Measurements from ENCODE around the gene CCDC28B.

DNA sequence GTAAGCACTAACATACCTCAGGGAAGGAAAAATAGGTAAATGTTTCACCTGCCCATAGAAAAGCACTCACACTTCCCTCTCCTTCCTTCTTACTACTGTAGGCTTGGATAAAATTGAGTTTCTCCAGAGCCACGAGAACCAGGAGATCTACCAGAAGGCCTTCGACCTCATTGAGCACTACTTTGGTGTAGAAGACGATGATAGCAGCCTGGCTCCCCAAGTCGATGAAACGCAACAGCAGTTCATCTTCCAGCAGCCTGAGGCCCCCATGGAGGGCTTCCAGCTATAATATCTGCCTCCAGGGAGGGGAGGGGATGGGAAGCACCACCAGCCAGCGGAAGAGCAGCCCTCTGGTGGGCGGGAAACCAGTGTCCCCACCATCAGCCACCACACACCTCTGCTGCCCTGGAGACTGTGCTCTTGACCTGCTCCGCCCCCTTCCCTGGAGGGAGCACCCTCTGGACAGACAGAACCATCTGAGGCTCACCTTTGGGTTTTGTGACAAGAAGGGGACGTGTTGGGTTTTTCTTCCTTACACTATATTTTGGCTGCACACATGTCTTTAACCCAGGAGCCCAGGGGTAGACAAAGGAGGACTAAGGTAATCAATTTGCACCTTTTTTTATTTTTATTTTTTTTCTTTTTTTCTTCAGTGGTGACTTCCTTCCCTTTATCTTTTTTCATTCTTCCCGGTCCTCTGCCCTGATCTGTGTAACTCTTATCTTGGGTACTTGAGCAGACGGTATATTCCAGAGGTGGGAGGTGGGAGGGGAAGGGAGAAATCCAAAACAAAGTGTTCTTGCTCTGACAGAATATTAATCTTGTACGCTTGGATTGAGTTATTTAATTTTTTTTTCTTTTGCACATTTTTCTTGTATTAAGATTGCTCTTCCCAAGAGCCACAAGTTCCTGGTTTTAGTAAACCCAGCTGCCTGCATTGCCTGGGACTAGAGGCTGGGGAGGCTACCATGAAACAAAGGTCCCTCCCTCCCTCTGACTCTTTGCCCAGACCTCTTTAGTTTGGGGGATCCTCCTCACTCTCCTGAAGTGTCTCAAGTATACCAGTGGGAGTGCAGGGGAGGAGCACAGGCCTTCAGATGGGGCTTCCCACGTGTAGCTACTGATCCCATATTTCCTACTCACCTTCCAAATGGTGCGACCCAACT lies 8.5 kb upstream of the TXLNA start:
- RRBS = no CpG with 5 or more reads among the region's 14 CpGs
CAGE:
- cytosol, long polyA plus RNA = no peak
- long polyA plus RNA = no peak
- nucleus, long polyA plus RNA = no peak

- RRBS = 11% methylated on average over 11 of the region's 28 CpGs
CAGE:
- cytosol, long polyA plus RNA = no peak
- long polyA plus RNA = no peak
- nucleus, long polyA plus RNA = no peak
Observed at GRCh38 chr1:32180328-32181118, 1.0 kb downstream of the TXLNA start.

- RRBS = no CpG with 5 or more reads among the region's 4 CpGs
CAGE:
- cytosol, long polyA plus RNA = no peak
- long polyA plus RNA = no peak
- nucleus, long polyA plus RNA = no peak
Observed at GRCh38 chr1:32198068-32198924, 2.1 kb upstream of the CCDC28B start.

DNA sequence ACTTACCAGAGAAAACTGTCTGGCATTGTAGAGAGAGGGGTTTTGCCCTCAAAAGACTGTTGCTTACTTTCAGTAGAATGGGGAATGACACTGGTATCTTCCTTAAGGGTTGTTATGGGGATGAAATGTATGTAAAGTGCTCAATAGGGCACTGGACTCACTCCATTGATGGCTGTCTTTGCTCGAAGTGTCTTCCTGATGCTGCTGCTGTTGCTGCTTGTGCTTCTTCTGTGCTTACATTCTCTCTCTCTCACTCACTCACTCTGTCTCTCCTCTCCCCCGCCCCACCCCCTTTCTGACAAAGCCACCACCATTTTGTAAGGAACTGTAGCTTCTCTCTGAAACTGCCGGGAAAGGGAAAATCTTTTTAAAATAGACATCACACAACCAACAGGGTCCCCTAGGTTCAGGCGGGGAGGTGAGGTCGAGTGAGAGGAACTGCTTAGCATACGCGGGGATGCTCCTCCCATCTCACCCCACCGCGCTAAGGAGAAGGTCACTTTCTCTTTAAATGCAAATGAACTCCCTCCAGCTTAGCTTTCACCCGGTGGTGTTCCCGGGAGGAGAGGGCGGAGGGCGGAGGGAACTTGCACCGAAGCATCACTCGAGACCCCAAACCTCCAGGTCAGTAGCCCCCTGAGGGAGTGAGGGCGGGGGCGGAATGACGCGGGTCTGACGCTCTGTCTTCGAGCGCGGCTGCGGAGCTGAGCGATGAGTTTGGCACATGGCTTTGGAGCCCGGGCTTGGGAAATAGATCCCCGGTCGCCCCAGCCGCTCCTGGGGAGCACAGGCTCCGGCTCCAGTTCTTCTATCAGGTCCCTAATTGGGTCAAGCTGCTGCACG lies at the start of gene CCDC28B:
Gene CCDC28B (plus strand): TSS at position 510 of the 843 bp plus-strand sequence.
- RRBS = no CpG with 5 or more reads among the region's 31 CpGs
CAGE:
- cytosol, long polyA plus RNA = start-site peak on the plus strand centred at position 546 of the sequence, 60 bp wide, 156 reads
- long polyA plus RNA = no peak
- nucleus, long polyA plus RNA = start-site peak on the plus strand centred at position 533 of the sequence, 59 bp wide, 72 reads

DNA sequence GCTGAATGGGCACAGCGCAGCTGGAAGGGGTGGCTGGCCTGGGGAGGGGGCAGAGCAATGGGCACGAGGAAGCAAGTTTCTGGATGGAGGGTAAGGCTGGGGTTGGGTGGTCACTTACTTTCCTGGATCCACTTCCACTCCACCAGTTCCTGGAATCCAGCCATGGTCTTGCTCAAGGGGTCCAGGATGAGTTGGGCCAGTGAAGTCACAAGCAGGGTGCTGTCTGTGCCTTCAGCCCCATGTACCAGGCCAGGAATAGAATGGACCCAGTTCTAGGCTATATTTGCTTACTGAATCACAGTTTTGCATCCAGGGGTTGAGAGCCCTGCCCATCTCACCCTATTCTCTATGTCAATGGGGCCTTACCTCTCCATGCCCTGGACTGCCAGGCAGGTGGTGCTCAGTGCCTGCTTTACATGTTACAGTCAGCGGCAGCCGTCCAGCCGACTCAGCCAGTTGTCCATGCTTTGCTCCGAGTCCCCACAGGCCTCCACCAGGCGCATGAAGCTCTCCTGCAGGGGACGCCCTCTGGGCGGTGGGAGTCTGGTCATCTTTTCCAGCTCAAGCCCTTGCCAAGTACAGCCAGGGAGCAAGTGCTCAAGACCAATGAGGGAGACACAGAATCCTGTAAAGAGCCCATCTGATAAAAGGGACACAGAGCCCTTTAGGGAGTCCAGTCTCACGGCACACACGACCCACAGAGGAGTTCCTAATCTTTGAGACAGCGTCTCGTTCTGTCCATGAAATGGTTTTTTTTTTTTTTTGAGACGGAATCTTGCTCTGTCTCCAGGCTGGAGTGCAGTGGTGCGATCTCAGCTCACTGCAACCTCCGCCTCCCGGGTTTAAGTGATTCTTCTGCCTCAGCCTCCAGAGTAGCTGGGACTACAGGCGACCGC lies 12.2 kb upstream of the FAM167B start:
- RRBS = no CpG with 5 or more reads among the region's 19 CpGs
CAGE:
- cytosol, long polyA plus RNA = no peak
- long polyA plus RNA = no peak
- nucleus, long polyA plus RNA = no peak

GRCh38 chr1:32257067-32257310 lies 5.9 kb downstream of the LCK start:
- RRBS = no CpG with 5 or more reads among the region's 3 CpGs
CAGE:
- cytosol, long polyA plus RNA = no peak
- long polyA plus RNA = no peak
- nucleus, long polyA plus RNA = no peak

- RRBS = 4% methylated on average over 11 of the region's 18 CpGs
CAGE:
- cytosol, long polyA plus RNA = no peak
- long polyA plus RNA = no peak
- nucleus, long polyA plus RNA = no peak
Observed at GRCh38 chr1:32335660-32335781, 512 bp downstream of the MARCKSL1 start.

DNA sequence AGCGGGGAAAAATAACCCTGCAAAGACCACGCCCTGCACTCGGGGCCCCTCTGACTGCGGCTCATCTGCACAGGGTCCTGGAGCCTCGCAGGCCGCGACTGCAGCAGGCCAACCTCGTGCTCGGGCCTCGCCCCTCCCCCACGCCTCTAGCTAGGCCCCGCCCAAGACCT lies 11.4 kb downstream of the FAM229A start:
- RRBS = no CpG with 5 or more reads among the region's 12 CpGs
CAGE:
- cytosol, long polyA plus RNA = no peak
- long polyA plus RNA = no peak
- nucleus, long polyA plus RNA = no peak

GRCh38 chr1:32373088-32373857 lies 10.9 kb downstream of the TSSK3 start:
- RRBS = no CpG with 5 or more reads among the region's 6 CpGs
CAGE:
- cytosol, long polyA plus RNA = no peak
- long polyA plus RNA = no peak
- nucleus, long polyA plus RNA = no peak

GRCh38 chr1:32736893-32737651 lies 4.6 kb upstream of the KIAA1522 start:
- RRBS = no CpG with 5 or more reads among the region's 4 CpGs
CAGE:
- cytosol, long polyA plus RNA = no peak
- long polyA plus RNA = no peak
- nucleus, long polyA plus RNA = no peak

DNA sequence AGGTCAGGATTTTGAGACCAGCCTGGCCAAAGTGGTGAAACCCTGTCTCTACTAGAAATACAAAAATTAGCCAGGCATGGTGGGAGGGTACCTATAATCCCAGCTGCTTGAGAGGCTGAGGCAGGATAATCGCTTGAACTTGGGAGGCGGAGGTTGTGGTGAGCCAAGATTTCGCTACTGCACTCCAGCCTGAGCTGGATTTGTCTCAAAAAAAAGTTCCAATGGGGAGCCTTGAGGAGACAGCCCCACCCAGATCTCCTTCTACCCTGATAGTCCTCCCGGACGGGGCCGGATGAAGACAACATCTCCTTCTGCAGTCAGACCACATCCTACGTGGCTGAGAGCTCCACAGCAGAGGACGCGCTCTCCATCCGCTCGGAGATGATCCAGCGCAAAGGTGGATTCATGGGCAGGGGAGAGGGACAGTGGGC lies 26.8 kb downstream of the KIAA1522 start:
- RRBS = no CpG with 5 or more reads among the region's 12 CpGs
CAGE:
- cytosol, long polyA plus RNA = no peak
- long polyA plus RNA = no peak
- nucleus, long polyA plus RNA = no peak

- RRBS = no CpG with 5 or more reads among the region's 12 CpGs
CAGE:
- cytosol, long polyA plus RNA = no peak
- long polyA plus RNA = no peak
- nucleus, long polyA plus RNA = no peak
Observed at GRCh38 chr1:32769312-32769831, 27.7 kb downstream of the KIAA1522 start.

DNA sequence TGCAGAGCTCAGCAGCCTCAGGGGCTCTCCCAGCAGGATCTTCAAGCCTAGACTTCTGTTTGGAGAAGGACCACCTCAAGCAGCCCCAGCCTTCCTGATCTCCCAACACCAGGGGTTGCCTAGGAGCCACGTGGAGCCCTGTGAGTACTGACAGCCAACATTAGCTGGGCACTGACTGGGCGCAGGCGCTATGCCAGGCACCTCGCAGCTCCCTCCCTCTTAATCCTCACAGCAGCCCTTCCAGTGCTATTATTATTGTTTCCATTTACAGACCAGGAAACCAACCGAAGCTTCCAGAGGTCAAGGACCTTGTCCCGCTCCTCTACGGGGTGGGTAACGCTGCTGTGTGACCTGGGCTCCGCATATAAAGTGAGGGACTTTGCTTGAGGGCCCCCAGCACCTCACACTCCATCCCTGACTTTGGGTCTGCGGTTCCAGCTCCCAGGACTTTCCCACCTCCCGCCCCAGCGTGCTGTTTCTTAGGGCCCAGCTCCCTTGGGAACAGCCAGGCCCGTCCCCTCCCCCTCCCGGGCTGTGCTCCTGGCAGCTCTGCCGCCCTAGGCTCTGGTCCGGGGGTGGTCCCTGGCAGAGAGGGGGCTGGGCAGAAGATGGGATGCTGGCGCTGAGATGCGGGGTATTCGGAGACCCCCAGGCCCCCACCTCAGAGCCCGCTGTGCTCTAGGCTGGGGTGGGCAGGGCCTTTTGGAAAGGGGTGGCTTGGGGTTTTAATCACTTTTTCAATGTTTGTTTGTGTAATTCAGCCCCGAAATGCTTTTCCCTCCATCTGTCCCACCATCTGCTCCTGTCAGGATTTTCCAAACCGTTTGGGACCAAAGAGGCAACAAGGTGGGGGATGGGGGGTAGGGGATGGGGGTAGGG lies 4.2 kb upstream of the HPCA start:
- RRBS = 43% methylated on average over 3 of the region's 22 CpGs
CAGE:
- cytosol, long polyA plus RNA = no peak
- long polyA plus RNA = no peak
- nucleus, long polyA plus RNA = no peak

- RRBS = 2% methylated on average over 29 of the region's 94 CpGs
CAGE:
- cytosol, long polyA plus RNA = start-site peak on the plus strand at chr1:32893406-32893559, 9 reads
- long polyA plus RNA = no peak
- nucleus, long polyA plus RNA = start-site peak on the plus strand at chr1:32893085-32893147, 25 reads
Observed at GRCh38 chr1:32892807-32893973, 6.9 kb downstream of the HPCA start.

DNA sequence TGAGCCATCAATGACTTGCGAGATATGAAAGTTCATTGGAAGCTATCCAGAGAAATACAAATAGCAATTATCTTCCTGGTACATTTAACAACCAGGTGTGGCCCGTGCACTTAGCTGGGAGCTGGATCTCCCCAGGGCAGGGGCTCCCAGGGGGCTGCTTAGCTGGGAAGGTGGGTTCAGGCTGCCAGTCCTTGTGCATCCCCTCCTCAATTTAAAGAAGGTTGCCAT lies 3.6 kb upstream of the TMEM54 start:
- RRBS = no CpG with 5 or more reads among the region's 2 CpGs
CAGE:
- cytosol, long polyA plus RNA = no peak
- long polyA plus RNA = no peak
- nucleus, long polyA plus RNA = no peak

- RRBS = no CpG with 5 or more reads among the region's 5 CpGs
CAGE:
- cytosol, long polyA plus RNA = no peak
- long polyA plus RNA = no peak
- nucleus, long polyA plus RNA = no peak
Observed at GRCh38 chr1:33010524-33010832, 26.2 kb downstream of the AK2 start.

DNA sequence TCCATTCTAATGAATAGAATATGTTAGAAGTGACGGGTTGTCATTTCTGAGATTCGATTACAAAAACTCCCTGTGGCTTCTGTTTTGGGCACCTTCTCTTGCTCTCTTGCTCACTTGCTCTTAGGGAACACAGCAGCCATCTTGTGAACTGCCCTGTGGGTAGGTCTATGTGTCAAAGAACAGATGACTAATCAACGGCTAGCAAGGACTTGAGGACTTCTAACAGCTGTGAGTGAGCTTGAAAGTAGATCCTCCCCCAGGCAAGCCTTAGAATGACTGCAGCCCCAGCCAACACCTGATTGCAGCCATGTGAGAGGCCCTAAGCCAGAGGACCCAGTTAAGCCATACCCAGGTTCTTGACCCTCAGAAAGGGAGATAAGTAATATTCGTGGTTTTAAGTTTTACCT lies 49.4 kb downstream of the AZIN2 start:
- RRBS = no CpG with 5 or more reads among the region's 4 CpGs
CAGE:
- cytosol, long polyA plus RNA = no peak
- long polyA plus RNA = no peak
- nucleus, long polyA plus RNA = no peak

DNA sequence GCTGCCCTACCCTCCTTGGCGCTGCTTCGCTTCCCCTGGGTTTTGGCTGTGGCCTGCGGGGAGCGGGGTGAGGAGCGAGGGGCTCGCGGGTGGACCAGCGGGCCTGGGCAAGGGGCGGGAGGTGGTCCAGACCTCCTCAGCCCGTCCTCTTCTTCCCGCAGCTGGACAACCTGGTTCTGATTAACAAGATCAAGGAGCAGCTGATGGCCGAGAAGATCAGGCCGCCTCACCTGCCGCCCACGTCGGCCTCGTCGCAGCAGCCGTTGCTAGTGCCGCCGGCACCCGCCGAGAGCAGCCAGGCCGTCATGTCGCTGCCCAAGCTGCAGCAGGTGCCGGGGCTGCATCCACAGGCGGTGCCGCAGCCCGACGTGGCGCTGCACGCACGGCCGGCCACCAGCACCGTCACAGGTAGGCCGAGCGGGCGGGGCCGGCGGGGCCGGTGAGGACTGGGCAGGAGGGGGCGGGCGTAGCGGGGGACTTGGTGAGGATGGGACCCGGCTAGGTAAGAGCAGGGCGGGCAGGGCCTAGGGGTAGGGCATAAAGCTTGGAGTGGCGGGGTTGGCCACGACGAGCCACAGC lies 20.0 kb downstream of the ZNF362 start:
- RRBS = 84% methylated on average over 22 of the region's 49 CpGs
CAGE:
- cytosol, long polyA plus RNA = no peak
- long polyA plus RNA = no peak
- nucleus, long polyA plus RNA = no peak

DNA sequence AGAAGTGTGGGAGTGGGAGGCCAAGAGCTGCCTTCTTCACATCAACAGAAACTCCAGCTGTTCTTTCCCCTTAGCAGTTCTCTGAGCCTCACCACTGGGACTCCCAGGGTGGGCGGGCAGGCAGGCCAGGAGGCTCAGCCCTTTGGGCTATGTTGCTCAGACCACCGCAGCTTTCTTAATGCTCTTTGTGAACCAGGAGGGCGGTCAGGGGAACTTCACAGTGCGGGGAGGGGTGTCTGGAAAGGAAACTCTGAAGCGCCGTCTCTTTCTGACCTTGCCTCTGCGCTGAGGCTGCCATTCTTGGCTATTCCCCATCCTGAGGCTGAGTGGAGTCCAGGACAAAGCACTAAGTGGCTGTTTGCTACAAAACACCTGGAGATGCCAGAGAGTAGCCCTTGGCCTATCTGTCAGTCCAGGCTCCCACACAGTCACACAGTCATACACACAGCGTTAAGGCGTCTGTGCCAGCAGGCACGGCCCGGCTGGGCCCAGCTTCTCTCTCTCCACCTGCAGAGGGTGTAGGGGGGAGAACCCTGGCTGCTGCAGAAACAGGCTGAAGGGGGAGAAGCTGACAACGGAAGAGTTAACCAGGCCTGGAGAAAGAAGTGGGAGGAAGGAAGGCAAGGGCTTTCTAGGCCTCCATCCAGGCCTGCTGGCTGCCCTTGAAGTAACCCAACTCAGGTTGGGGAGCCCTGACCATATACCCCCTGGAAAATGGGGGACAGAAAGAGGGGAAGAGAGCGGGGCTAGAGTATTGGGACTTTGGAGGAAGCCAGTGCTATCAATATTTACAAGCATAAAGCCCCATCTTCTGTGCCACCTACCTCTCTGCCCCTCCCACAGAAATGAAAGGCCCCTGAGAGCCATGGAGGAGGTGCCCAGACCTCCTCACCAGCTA lies 3.2 kb upstream of the A3GALT2 start:
- RRBS = no CpG with 5 or more reads among the region's 13 CpGs
CAGE:
- cytosol, long polyA plus RNA = no peak
- long polyA plus RNA = no peak
- nucleus, long polyA plus RNA = no peak

DNA sequence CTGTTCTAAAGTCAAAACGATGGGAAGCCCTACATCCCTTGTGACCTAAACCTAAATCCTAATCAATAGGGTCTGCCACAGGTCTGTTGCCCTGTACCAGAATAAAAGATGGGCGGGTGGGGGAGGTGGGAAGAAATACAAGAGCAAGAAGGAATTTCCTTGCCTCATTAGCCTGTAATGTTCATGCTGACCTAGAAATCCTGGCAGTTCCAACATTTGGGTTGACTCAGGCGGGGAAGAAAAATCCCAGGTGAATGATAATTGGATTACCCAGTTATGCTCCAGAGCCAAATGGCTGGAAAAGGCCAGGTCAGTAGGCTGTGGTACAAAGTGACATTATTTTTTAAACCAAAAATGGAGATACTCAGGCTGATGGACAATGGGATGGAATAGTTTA lies 27.3 kb upstream of the A3GALT2 start:
- RRBS = no CpG with 5 or more reads among the region's 3 CpGs
CAGE:
- cytosol, long polyA plus RNA = no peak
- long polyA plus RNA = no peak
- nucleus, long polyA plus RNA = no peak